ENCODE measurements around a stretch of chr15.

GRCh38 chr15:60004442-60005520 is 670 bp downstream of the FOXB1 start:
- RAMPAGE, long total RNA = no peak
- RRBS = 6% methylated on average over 60 of the region's 117 CpGs

DNA sequence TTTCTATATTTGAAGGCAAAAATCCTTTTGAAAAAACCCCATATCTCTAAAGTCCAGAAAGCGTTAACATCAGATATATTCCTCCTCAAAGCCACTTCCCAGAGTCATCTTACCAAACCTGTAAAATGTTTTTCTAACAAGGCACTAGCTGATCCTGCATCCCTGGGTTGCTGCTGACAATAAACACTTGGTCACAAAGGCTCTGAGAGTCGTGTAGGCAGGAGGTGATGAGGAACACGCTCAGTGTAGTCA is 73.3 kb downstream of the FOXB1 start:
- RAMPAGE, long total RNA = no peak
- RRBS = no CpG with 5 or more reads among the region's 3 CpGs

GRCh38 chr15:60348725-60349133 is 49.1 kb downstream of the ANXA2 start:
- RAMPAGE, long total RNA = no peak
- RRBS = no CpG with 5 or more reads among the region's 9 CpGs

DNA sequence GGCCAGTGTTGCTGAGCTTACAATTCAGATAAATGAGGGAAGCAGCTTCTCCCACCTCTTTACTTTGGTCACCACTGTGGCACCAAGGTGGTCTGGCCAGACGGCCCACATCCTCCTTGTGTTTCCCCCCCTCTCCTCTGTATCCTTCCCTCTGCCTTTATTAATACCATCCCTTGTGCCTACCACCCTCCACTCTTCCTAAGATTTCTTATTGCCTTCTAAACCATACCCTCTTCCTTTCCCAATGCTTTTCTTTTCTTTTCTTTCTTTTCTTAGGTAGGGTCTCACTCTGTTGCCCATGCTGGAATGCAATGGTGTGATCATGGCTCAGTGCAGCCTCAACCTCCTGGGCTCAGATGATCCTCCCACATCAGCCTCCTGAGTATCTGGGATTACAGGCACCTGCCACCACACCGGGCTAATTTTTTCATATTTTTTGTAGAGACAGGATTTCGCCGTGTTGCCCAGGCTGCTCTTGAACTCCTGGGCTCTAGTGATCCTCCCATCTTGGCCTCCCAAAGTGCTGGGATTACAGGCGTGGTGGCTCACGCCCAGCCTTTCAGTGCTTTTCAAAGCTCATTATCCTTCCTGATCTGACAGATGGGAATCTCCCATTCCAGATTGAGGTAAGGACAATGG is 14.8 kb downstream of the ANXA2 start:
- RAMPAGE, long total RNA = no peak
- RRBS = no CpG with 5 or more reads among the region's 6 CpGs

DNA sequence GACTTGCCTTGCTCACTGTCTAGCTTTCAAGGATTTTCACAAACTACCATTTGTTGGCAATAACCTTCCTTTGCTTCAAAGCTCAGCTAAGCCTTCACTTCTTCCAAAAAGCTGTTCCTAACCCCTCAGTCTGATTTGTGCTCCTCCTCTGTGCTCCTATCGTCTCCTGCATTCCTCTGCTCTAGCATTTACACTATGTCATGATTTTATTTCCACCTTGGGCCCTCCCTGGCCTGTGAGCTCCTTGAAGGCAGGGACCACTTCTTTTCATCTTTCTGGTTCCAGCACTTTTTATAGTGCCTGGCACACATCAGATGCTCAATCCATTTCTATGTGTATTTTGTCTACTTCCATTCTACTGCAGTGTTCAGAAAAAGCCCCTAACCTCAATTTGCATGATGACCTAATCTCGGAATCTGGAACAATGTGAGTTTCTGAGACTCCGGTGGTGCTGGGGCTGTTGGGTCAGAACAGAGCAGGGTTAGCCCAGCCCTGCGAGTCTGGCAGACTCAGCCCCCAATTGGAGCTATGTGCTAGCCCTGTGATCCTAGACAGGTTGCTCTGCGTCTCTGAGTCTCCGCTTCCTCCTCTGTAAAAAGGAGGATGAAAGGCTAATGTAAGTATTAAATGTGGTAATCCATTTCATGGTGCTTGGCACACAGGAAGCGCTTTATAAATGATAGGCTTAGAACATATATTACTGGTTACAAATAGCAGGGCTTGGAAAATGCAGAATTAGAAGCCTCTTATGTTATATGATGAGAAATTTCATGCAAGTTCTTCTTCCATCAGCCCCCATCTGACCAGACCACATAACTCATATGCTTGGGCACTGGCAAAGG is 94.9 kb upstream of the ICE2 start:
- RAMPAGE, long total RNA = no peak
- RRBS = no CpG with 5 or more reads among the region's 7 CpGs

DNA sequence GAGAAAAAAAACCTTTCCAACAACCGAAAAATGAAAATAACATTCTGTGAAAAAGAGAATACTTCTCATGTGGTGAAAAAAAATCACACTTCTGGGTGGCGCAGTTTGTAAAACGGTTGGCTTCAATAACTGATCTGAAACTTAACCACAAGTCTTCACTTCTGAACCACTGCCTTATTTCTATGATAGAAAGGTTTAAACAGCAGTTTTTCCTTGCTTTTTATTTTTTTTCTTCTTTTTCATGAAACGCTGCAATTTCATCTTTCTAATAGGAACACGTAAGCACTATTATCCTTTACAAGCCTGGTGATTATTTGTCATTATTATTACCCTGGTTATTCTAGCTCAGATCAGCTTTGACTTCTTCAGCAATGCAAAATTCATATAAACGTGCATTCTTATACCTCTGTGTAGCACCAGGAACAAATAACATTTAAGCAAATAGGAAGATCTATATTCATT is 105.8 kb upstream of the ICE2 start:
- RAMPAGE, long total RNA = no peak
- RRBS = no CpG with 5 or more reads among the region's 6 CpGs

GRCh38 chr15:60612743-60613036 is 133.7 kb upstream of the ICE2 start:
- RAMPAGE, long total RNA = no peak
- RRBS = no CpG with 5 or more reads among the region's 1 CpG

- RAMPAGE, long total RNA = no peak
- RRBS = no CpG with 5 or more reads among the region's 7 CpGs
These were observed 225.8 kb upstream of the ICE2 start for GRCh38 chr15:60704803-60705048.

DNA sequence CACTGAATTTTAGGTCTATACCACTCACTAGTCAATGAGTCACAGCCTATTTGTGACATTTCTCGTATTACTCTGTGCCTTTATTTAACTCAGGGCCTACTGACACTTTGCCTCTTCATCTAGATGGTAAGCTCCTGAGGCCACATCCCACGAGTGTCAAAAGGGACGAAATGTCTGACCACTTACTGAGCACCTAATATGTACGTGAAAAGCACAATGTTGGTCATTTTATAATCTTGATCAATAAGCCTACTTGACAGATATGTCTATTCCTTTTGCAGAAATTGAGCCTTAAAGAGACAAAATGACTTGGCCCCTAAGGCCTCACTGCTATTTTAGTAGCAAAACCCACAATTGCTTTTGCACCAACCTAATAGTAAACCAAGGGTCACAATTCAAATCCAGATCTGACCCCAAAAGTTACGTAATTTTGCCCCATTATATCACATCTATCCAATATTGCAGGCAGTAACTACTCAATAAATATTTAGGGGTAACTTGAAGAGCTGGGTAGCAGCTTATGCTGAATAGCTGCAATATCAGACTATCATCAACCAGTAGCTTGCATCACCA is 33.3 kb downstream of the RORA start:
- RAMPAGE, long total RNA = no peak
- RRBS = no CpG with 5 or more reads among the region's 5 CpGs

- RAMPAGE, long total RNA = no peak
- RRBS = no CpG with 5 or more reads among the region's 4 CpGs
These were observed 173.1 kb upstream of the RORA start for GRCh38 chr15:61402134-61402737.

DNA sequence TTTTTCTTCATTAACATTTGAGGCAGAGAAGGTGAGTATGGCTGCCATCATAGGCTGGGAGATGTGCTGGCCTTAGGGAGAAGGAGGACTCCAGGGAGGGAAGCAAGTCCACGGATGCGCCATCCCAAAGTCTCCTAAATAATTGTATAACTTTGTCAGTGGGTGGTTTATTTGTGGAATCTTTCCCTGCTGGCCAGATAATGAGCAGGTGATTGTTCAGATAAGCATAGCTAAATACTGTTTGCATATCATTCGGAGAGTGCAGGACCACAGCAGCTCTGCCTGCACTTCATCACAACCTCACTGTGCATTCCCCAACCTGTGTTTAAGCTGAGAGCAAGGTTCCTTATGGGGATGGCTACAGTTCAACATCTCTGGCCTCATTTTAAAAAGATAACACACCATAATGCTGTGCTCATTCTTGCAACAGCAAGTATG is 271.8 kb upstream of the RORA start:
- RAMPAGE, long total RNA = no peak
- RRBS = no CpG with 5 or more reads among the region's 3 CpGs

GRCh38 chr15:61558085-61558555 is 329.0 kb upstream of the RORA start:
- RAMPAGE, long total RNA = no peak
- RRBS = no CpG with 5 or more reads among the region's 4 CpGs

- RAMPAGE, long total RNA = no peak
- RRBS = no CpG with 5 or more reads among the region's 2 CpGs
These were observed 313.1 kb downstream of the VPS13C start for GRCh38 chr15:61747186-61747583.

- RAMPAGE, long total RNA = no peak
- RRBS = no CpG with 5 or more reads among the region's 8 CpGs
These were observed 202.9 kb downstream of the VPS13C start for GRCh38 chr15:61857168-61857893.

DNA sequence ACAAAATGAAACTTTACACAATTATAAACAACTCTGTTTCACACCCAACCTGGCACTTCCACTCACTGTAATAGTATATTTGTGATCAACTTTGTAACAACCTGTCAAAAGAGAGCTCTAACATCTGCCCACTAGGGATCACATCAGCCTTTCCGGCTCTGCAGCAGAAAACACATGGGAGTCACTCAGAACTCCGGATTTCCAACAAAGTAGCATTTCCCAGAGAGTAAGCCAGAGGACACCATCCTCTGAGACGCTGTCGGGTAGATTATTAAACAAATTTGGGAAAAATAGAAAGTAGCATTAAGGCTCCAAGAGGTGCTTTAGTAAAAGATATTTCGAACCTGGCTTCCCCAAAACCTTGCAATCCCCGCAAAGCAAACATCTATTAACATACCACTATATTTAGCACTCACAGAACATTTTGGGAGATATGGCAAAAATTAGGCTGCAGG is 101.6 kb upstream of the TLN2 start:
- RAMPAGE, long total RNA = no peak
- RRBS = no CpG with 5 or more reads among the region's 6 CpGs

GRCh38 chr15:62295166-62295613 is 95.2 kb upstream of the TLN2 start:
- RAMPAGE, long total RNA = no peak
- RRBS = no CpG with 5 or more reads among the region's 14 CpGs

DNA sequence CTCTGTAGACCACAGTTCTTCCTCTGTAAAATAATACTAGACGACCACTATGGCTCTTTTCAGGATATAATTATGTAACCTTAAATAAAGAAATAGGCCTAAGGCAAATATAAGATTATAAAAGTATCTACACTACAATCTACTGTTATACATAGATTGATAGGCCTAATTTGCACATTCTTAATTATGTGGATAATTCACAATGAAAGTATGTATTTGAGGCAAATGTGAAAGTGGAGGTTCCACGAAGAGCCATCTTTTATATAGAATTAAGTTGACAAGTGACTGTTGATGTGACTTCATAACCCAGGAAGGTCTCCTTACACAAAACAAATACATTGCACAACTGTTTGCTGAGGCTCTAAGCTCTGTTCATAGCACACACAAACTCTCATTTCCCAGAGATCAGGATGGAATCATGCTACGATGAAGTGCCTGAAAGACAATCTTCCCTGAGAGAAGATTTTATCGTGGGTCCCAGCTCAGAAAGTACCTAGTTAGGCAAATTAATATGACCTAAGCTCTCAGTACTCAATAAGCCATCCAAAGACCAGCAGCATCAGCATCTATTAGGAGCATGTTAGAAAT is 64.1 kb upstream of the TLN2 start:
- RAMPAGE, long total RNA = no peak
- RRBS = no CpG with 5 or more reads among the region's 4 CpGs

GRCh38 chr15:62389630-62390242 is 614 bp upstream of the TLN2 start:
- RAMPAGE, long total RNA = no peak
- RRBS = 0% methylated on average over 3 of the region's 15 CpGs

DNA sequence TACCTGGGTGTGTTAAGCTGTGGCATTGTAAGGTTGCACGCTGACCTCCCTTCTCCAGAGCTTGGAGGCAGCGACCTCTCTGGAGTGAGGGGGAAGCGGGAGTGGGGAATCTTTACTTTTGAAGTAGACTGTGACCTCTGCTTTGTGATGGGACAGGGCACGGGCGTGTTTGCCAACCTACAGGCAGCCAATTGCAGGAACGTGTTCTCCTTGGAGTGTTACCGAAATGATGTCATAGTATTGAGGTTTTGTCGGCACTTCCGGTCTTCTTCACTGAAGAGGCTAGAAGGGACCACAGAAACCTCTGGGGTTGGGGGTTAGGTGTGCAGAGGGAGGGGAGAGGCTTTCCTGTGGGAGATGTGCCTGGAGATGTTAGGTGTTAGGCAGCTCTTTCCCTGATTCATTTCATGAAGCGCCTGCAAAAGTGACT is 2.1 kb downstream of the TLN2 start:
- RAMPAGE, long total RNA = no peak
- RRBS = no CpG with 5 or more reads among the region's 10 CpGs

GRCh38 chr15:62505612-62506813 is 115.7 kb downstream of the TLN2 start:
- RAMPAGE, long total RNA = no peak
- RRBS = no CpG with 5 or more reads among the region's 9 CpGs